ENCODE measurements around a stretch of chr11.

DNA sequence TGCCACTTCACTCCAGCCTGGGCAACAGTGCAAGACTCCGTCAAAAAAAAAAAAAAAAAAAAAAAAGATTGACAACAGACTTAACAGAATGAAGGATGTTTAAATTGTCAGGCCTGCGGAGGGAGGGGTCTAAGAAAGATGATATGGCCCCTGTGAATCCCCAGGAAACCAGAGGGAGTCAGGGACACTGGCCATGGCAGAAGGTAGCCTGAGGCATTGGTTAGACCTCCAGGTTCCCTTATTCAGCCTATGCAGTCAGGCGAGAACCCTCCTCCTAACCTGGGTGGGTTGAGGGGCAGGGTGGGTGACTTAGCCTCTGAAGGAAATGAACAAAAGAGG, 577.5 kb downstream of the BUD13 start:
- PRO-cap = no peak

- PRO-cap = no peak
Measured at GRCh38 chr11:116791924-116792666, 416 bp upstream of the APOA5 start.

- PRO-cap = no peak
Measured at GRCh38 chr11:116828928-116829421, 732 bp upstream of the APOC3 start.

DNA sequence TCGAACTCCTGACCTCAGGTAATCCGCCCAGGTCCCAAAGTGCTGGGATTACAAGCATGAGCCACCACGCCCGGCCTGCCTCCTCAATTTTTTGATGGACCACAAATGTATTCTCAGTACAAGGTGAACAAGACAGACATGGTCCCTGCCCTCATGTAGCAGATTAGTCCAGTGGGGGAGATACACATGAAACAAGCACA, 76.9 kb upstream of the APOA1 start:
- PRO-cap = no peak

DNA sequence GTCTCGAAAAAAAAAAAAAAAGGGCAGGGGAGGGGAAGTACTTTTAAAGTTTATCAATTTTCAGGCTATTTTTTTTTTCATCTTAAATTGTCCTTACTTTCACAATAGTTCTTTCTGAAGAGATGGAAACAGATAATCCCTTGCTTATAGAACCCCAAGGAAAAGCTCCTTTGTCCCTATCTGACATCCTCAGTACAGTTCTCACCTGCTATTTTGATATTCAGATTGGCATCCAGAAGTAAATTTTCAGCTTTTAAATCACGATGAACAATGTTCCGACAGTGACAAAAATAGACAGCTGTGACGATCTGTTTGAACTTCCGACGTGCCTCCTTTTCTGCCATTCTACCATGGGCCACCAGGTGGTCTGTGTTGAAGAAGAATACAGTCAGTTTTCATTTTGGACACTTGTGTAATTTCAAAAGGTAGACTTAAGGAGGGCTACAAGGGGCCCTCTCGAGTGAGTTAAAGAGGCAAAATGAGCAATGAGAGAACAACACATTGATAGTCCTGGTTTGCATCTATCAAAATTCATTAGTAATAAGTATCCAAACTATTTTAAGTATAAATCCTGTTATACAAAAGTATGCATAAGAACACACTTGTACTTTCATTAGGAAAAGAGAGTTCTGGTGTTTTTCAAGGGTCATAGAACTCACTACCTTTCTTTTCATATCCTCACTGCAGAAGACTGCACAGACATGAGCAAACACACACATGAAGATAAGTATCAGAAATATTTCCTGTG, 89.8 kb upstream of the APOA1 start:
- PRO-cap = no peak

- PRO-cap = no peak
Measured at GRCh38 chr11:116928309-116928780, 90.9 kb upstream of the APOA1 start.

GRCh38 chr11:117091986-117092842, 6.0 kb downstream of the SIK3 start:
- PRO-cap = no peak

DNA sequence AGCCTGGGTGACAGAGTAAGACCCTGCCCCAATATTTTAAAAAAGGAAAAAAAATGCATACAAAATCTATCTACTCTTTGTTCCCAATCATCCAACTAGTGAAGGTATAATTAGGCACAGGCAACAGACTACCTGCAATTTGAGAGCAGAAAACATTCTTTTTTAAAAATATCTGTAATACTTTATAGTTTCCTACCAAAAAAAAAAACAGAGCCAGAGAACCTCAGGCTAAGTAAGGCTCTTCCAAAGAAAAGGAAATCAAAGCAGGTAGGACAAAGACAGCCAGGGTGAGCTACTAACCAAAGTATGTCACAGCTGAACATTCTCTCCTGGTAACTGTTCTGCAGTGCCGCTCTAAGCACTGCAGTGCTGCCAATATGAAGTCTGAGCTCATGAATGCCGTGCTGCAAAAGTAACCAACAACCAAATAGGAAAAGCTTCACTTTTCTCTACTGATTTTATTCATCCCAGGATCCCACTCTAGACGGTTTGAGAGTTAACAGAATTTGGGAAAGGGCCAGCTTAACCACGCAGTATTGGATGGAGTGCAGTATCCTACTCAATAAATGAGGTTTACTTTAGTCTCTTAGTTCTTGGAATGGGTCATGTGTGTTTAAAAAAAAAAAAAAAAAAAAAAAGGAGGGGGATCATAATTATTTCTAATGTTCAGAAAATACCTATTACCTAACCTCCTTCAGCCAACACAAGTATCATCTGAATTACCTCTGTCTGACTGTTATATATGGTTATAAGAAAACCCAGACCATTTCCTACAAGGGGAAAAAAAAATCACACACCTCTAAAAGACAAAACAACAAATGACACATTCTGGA, 3.4 kb downstream of the SIK3 start:
- PRO-cap = no peak

GRCh38 chr11:117145023-117145793, 1.1 kb downstream of the PAFAH1B2 start:
- PRO-cap = bidirectional peak, plus-strand start at chr11:117145321, minus-strand start at chr11:117145210

- PRO-cap = no peak
Measured at GRCh38 chr11:117167690-117169022, 10.4 kb upstream of the SIDT2 start.

- PRO-cap = unidirectional peak, plus-strand start at chr11:117198259
Measured at GRCh38 chr11:117197657-117198748, 1.2 kb upstream of the TAGLN start.

DNA sequence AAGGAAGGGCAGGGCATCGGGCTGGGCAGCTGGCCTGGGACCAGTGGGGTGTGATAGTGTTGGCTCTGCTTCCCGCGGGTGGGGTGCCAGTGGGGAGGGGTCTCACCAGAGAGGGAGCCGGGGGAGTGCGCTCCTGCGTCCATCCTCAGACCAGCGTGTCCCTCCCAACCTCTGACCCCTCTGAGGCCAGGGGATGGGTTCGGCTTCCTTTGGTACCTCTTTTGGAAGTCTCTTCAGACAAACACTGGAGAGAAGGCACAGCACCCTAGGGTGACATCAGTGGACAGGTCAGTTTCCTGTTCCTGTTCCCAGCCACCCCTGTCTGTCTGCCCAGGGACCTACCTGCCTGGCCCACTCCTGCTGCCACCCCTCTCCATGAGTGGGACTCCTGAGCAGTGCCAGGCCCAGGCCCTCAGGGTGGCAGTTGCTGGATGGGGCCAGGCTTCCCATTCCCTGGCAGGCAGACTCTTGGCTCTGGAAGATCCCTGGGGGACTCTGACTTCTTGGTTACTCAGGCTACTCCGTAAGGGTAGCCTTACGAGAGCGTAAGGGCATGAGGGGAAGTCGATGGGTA, 2.6 kb downstream of the TAGLN start:
- PRO-cap = bidirectional peak, plus-strand start at position 468 of the sequence, minus-strand start at position 377 of the sequence

DNA sequence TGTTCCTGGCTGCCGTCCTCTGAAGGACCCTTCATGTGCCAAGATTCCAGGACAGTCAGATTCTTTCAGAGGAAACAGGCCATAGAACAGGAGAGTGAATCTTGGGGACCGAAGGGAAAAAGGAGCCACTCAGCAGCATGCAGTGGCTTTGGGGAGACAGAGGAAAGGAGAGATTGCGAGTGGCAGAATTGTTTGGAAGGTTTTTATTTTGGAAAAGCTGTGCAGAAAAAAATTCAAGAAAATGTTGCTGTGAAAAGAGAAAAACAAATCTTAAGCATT, 5.7 kb downstream of the TAGLN start:
- PRO-cap = no peak

GRCh38 chr11:117223418-117224154, 8.3 kb downstream of the PCSK7 start:
- PRO-cap = no peak

DNA sequence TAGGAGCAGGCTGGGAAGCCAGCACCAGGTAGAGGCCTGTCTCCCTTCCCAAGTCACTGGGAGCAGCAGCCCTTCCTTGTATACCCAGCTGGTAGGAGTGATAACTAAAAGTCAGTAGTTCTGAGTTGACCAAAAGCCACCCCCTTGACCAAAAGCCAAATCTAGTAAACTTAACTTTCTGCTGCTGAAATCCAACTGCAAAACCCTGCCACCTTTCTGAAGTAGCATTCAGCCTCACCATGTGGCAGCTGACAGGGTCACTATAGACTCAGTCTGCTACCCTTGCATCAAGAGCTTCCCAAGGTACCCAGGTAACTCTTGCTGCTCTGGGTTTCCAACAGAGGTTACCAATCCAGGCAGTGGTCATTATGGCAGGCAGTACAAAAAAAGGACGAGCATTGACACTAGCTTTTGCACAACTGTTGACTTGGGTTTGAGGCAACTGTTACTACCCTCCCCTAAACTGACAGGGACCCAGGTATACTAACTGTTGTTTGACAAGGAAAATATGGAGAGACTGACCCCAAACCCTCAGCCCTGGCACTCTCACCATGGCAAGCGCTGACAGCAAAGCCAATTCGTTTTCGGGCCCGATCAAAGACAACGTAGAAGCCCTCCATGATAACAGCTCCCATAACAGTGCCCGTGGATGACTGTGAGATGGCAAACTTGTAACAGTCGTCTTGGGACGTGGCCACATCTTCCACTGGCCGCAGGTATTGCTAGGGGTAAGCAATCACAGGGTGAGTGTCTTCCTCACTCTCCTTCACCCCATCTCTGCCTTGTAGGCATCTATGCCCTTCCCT, 25.9 kb downstream of the BACE1 start:
- PRO-cap = no peak

DNA sequence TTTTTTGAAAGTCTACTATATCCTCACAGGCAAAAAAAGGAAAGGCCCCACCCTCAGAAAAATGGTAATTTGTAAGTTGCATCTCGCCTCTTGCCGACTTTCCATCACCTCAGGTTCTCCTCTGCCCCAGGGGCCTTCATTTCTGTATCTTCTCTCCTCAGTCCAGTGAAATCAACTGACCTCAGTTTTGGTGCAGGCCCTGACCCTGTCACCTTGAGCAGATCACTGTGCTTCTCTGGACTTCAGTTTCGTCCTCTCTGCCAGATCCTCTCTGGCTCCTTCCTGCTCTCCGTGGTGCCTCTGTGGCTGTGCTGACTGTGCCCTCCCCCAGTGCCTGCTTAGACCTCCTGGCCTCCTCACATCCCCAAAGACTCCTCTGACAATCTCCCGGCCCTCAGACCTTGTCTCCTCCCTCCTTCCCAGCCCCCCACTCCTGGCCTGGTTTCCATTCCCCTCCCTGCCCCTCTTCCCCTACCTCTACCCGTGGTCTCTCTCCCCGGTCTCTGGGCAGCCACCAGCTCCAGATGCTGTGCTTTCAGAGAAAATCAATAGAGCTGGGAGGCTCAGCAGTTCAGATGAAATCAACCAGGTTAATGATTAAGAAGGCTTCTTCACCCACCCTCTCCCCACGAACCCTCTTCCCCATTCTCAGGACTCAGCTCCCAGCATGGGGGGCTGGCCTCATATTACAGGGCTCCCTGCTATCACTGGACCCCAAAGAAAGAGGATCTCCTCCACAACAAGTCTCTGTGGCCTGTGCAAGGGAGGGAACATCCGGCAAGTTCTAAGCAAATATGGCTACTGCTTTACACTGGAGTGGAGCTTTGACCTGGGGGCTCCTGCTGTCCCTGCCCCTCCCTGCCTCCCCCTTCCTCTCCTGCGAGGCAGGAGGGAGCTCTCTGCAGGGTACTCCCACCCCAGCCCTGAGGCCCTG, 16.6 kb downstream of the BACE1 start:
- PRO-cap = no peak

GRCh38 chr11:117808757-117809915, 12.1 kb upstream of the DSCAML1 start:
- PRO-cap = no peak

DNA sequence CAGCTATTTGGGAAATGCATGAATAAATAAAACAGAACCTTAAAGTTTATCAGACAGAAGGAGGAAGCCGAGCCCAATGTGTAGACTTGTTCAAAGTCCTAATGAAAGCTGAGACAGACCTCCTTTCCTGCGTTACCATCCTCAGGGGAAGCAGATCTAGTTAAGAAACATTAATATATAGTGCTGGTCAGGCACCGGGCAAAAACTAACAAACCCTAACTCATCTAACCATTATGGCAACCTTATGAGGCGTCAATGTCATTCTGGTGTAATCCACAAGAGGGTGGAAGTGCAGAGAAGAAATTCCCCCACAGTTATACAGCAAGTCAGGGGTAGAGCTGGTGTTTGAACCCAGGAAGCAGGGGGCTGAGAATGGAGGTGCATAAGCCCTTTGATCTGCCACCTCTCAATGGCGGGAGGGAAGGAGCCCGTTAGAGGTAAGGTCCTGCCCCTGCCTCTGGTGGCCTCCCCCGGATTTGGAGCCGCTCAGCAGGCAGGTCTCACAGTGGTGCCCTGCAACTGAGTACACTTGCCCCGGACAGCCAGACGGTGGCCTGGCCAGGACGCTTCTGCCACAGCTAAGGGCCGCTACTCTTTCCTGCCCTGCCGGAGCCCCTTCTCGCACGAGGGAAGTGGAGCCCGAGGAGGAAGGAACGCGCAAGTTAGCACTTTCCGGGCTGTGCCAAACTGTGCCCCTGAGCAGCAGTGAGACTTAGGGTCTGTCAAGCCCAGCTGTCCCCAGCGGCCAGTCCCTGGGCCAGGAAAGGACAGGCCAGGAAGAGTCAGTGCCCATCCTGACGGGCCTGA, 1.2 kb downstream of the FXYD2 start:
- PRO-cap = no peak

DNA sequence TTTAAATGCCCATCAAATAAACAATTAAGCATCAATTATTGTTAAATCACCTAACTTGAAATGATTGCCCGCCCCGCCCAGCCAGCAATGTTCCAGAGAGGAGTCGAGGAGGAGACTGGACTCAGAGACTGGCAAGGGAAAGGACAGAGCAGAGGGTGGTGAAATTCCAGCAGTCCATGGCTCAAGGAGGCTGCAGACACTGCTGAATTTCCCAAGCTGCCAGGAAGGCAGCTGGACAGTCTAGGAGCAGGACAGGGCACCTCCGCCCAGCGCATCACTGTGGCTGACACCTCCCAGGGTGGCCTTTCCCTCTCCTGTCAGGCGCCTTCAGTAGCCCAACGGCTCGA, 7.4 kb downstream of the FXYD6 start:
- PRO-cap = no peak

- PRO-cap = no peak
Measured at GRCh38 chr11:117874181-117874846, 2.1 kb downstream of the FXYD6 start.

Data from penis (tissue), 1 donor.